GM23248 (cell line): ENCODE results near the genes FCHO2 and FOXD1.

DNA sequence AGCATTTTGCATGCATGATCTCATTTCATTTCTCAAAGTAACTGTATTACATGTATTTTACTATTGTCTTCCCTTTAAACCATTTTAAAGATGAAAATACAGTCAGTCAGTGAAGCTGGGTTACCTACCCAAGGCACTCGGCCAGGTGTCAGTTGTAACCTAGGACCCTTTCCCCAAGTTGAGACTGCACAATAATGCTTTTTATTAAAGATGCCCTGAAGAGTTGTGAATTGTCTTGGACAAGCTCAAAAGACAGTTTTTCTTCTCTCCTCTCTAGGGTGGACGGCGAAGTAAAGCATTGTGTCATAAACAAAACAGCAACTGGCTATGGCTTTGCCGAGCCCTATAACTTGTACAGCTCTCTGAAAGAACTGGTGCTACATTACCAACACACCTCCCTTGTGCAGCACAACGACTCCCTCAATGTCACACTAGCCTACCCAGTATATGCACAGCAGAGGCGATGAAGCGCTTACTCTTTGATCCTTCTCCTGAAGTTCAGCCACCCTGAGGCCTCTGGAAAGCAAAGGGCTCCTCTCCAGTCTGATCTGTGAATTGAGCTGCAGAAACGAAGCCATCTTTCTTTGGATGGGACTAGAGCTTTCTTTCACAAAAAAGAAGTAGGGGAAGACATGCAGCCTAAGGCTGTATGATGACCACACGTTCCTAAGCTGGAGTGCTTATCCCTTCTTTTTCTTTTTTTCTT is 81.7 kb downstream of the PIK3R1 start:
- RAMPAGE, long total RNA = no peak

DNA sequence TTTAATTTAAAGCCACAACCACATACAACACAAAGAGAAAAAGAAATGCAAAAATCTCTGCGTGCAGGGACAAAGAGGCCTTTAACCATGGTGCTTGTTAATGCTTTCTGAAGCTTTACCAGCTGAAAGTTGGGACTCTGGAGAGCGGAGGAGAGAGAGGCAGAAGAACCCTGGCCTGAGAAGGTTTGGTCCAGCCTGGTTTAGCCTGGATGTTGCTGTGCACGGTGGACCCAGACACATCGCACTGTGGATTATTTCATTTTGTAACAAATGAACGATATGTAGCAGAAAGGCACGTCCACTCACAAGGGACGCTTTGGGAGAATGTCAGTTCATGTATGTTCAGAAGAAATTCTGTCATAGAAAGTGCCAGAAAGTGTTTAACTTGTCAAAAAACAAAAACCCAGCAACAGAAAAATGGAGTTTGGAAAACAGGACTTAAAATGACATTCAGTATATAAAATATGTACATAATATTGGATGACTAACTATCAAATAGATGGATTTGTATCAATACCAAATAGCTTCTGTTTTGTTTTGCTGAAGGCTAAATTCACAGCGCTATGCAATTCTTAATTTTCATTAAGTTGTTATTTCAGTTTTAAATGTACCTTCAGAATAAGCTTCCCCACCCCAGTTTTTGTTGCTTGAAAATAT is 82.4 kb downstream of the PIK3R1 start:
- RAMPAGE, long total RNA = no peak

DNA sequence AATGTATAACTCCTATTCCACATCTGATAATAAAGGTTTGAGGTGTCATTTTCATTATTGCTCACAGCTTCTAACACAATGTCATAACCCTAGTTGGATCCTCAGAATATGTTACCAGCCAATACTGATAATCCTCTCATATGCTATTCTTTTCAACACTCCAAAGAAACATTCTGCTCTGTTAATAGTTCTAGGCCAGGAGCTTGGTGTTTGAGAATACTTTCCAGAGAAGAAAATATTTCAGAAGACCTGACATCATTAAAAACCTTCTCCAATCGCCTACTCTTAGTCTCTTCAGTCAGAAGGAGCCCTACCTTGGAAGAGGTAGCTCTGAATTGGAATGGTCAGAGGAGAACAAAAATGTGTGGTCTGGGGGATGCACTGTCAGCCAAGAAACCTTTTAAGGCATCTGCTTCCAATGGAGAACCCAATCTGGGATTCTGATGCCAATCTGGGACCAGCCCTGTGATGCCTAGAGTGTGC is 127.3 kb downstream of the PIK3R1 start:
- RAMPAGE, long total RNA = no peak

GRCh38 chr5:68646017-68646454 is 430.5 kb downstream of the PIK3R1 start:
- RAMPAGE, long total RNA = no peak

- RAMPAGE, long total RNA = no peak
Observed at GRCh38 chr5:69007048-69007509, 86.7 kb upstream of the SLC30A5 start.

- RAMPAGE, long total RNA = no peak
Observed at GRCh38 chr5:69093617-69093976, 217 bp upstream of the SLC30A5 start.

DNA sequence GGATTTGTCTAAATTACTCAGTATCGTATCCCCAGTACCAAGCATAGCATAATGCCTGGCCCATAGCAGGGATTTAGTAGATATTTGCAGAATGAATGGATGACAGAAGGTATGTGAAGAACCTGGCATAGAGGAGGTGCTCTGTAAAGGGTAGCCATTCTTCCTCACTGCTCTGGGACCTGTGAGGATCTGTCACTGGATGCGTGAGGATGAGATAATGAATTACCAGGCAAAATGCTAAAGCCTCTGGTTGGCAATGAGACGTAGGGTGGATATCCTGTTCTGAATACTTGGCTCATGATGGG is 172.6 kb downstream of the CARTPT start:
- RAMPAGE, long total RNA = no peak

GRCh38 chr5:71916433-71916772 is 190.9 kb upstream of the MAP1B start:
- RAMPAGE, long total RNA = no peak

- RAMPAGE, long total RNA = no peak
Observed at GRCh38 chr5:72107896-72108491, 719 bp downstream of the MAP1B start.

DNA sequence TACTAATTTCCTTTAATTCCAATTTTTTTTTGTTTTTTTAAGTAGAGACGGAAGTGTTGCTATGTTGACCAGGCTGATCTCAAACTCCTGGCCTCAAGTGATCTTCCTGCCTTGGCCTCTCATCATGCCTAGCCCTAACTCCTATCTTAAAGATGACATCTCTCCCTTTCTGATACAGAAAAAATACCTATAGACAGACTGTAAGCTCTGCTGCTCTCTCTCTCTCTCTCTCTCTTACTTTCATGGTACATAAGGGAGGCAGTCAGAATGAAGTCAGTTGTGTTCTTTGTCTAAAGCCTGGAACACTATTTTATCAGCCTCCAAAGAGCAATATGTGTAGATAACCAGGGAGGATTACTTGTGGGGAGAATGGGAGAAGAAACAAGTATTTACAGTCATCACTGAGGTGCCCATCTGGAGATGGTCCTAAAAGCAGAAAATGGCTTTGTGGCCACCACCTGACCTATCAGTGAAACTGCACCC is 75.3 kb downstream of the MRPS27 start:
- RAMPAGE, long total RNA = no peak

GRCh38 chr5:72378600-72379012 is 58.4 kb downstream of the PTCD2 start:
- RAMPAGE, long total RNA = no peak

- RAMPAGE, long total RNA = no peak
Observed at GRCh38 chr5:72504066-72504627, 3.1 kb downstream of the ZNF366 start.

DNA sequence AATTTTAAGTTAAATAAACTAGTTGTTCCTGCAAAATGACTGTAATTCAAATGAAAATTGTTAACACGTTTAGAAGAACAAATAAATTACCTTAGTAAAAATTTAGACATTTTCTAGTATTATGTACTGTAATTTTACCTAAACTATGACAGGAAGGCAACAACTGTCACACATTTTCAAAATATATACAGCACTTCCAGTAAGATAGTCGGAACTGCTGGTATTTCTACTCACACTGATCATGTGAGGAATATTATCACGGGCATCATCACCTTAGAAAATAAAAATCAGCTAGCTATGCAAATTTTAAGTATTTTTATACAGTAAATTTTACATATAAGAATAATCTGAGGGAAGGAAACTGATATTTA is 988 bp upstream of the TNPO1 start:
- RAMPAGE, long total RNA = no peak

GRCh38 chr5:72955087-72956156 is at the start of gene FCHO2:
TSS of gene FCHO2 (plus strand) at chr5:72956041.
- RAMPAGE, long total RNA = no peak

- RAMPAGE, long total RNA = no peak
Observed at GRCh38 chr5:73007729-73008630, 52.1 kb downstream of the FCHO2 start.

- RAMPAGE, long total RNA = no peak
Observed at GRCh38 chr5:73448435-73449017, at the start of gene FOXD1. TSS of gene FOXD1 (minus strand) at chr5:73448777.

GRCh38 chr5:73449018-73449232 is 348 bp upstream of the FOXD1 start:
- RAMPAGE, long total RNA = no peak

DNA sequence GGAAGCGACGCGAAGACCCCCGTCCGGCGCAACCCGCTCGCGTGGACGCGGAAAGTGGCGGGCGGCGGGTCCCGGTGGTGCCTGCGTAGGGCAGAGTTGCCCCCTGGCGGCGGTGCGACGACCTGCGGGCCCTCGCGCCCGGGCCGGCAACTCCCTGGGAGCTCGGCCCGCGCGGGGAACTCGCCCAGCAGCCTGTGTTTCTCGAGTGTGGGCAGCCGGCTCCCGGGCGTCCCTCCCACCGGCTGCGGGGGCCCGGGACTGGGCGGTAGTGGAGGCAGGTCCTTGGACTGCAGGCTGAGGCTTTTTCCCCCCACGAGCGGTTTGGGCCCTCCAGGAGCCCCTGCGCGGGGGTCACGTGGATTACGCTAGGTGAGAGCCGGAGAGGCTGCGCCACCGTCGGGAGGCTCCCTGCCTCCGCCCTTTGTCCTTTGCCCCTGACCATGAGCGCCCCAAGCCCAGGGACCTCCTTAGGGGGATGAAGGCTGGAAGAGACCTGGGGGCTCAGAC is 2.8 kb upstream of the FOXD1 start:
- RAMPAGE, long total RNA = no peak

DNA sequence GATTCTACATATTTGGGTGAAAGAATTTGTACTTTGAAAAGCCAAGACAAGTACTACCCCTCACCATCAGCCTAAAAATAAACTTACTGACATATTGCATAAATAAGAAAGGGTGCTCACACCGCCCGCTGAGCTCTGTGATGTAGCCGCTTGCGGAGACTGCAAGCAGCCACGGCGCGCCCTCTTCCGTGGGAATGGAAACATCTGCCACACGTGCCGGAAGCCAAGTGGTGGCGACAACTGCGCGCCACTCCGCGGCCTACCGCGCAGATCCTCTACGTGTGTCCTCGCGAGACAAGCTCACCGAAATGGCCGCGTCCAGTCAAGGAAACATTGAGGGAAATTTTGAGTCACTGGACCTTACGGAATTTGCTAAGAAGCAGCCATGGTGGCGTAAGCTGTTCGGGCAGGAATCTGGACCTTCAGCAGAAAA is 10.3 kb downstream of the BTF3 start:
- RAMPAGE, long total RNA = no peak

DNA sequence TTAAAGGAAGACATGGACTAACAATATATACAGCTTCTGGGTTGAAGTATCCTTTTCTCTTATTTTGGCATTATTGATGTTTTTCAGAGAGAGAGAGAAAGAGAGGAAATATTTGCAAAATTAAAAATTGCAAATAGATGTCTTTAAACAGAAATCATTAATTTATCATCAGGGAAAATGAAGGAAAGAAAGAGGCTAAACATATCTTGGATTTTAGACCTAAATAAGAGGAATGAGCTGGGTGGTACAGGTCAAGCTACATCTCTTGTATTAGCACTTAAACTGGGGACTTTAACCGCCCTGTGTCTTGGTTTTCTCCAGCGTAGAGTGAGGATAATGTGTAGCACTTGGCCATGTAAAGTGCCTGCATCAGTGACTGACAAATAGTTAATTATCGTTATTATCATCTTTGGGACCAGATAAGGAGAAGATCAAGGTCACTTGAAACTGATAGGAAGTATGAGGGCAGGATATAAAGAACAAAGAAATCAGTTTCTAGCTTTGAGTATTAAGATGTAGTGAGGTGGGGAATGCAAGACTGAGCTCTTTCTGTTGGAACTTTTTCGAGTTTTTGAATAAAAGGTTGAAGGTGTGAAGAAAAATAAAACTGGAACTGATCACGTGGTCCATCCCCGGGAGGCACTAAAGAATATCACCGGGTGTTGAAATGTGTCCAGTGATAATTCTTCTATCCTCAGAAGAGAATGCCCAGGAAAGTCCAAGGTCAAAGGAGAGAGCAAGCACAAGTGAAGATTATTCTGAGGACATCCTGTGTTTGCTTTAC is 88.0 kb downstream of the ARHGEF28 start:
- RAMPAGE, long total RNA = no peak